MCF 10A (cell line): ENCODE data around the genes WDR55, ZMAT2, PCDHA7, PCDHAC1, PCDHB11, TAF7, PCDHGB1 and PCDHGA12.

GRCh38 chr5:140609082-140609629 lies 23.8 kb downstream of the CD14 start:
- PRO-cap, result bidirectional peak, plus-strand start at chr5:140609374, minus-strand start at chr5:140609277
- RRBS, result no CpG with 5 or more reads among the region's 6 CpGs

GRCh38 chr5:140632886-140633034 lies 215 bp downstream of the CD14 start:
- PRO-cap, result no peak
- RRBS, result no CpG with 5 or more reads among the region's 10 CpGs

DNA sequence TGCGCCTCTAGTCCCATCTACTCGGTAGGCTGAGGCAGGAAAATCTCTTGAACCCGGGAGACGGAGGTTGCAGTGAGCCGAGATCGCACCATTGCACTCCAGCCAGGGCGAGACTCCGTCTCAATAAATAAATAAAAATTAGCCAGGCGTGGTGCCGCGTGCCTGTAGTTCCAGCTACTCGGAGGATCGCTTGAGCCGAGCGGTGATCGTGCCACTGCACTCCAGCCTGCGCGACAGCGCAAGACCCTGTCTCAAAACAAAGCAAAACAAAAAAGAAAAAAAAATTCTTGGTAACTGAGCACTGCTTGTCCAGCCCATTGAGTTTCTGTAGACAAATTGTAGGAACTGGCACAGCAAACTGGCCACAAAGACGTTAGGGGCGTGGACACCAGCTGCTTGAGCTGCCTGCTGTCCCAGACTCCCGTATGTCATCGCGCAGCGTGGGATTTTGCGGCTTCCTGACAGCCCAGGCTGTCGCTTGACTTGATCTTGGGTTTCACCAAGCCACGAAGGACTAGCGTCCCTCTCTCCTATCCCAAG lies 608 bp upstream of the WDR55 start:
- PRO-cap, result no peak
- RRBS, result no CpG with 5 or more reads among the region's 29 CpGs

- PRO-cap, result bidirectional peak, plus-strand start at chr5:140664853, minus-strand start at chr5:140664752
- RRBS, result under 1% methylated on average over 8 of the region's 50 CpGs
These were observed at the start of gene WDR55 for GRCh38 chr5:140664566-140665282. Gene WDR55 (plus strand): TSS chr5:140664904.

DNA sequence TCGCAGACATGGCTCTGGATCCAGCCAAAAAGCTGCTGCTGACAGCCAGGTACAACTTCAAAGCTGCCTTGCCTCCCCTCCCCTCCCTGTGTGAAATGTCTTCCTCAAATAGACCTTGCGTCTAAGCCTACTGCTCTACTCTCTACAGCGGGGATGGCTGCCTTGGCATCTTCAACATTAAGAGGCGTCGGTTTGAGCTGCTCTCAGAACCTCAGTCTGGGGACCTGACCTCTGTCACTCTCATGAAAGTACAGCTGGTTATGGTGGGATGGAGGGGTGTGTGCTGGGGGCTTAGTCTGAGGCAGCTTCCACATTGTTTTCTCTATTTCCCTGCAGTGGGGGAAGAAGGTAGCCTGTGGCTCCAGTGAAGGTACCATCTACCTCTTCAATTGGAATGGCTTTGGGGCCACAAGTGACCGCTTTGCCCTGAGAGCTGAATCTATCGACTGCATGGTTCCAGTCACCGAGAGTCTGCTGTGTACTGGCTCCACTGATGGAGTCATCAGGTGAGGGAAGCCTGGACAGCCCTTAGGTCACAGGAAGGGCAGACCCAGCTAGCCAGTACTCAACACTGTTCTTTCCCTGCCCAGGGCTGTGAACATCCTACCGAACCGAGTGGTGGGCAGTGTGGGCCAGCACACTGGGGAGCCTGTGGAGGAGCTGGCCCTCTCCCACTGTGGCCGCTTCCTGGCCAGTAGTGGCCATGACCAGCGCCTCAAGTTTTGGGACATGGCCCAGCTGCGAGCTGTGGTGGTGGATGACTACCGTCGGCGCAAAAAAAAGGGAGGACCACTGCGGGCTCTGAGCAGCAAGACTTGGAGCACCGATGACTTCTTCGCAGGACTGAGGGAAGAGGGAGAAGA lies 4.3 kb downstream of the WDR55 start:
- PRO-cap, result no peak
- RRBS, result no CpG with 5 or more reads among the region's 19 CpGs

GRCh38 chr5:140699784-140701121 lies at the start of gene ZMAT2:
Gene ZMAT2 (plus strand): TSS chr5:140700447.
- PRO-cap, result bidirectional peak, plus-strand start at chr5:140700447, minus-strand start at chr5:140700272; bidirectional peak, plus-strand start at chr5:140701066, minus-strand start at chr5:140701017
- RRBS, result no CpG with 5 or more reads among the region's 52 CpGs

DNA sequence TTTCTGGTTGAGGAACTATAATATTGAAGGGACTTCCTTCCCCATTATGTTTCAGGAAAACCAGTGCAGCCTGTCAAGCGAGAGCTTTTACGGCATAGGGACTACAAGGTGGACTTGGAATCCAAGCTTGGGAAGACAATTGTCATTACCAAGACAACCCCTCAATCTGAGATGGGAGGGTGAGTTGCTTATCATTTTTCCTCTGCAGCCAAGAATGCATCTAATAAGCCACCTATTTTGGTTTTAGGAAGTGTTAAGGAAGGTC lies 1.6 kb downstream of the ZMAT2 start:
- PRO-cap, result no peak
- RRBS, result no CpG with 5 or more reads among the region's 2 CpGs

- PRO-cap, result no peak
- RRBS, result no CpG with 5 or more reads among the region's 9 CpGs
These were observed at the start of gene PCDHA7 for GRCh38 chr5:140834020-140834399. Gene PCDHA7 (plus strand): TSS chr5:140834269.

GRCh38 chr5:140925858-140927175 lies at the start of gene PCDHAC1:
Gene PCDHAC1 (plus strand): TSS chr5:140926299.
- PRO-cap, result bidirectional peak, plus-strand start at chr5:140926338, minus-strand start at chr5:140926285; bidirectional peak, plus-strand start at chr5:140926718, minus-strand start at chr5:140926608
- RRBS, result under 1% methylated on average over 28 of the region's 108 CpGs

- PRO-cap, result no peak
- RRBS, result no CpG with 5 or more reads among the region's 6 CpGs
These were observed 21.8 kb downstream of the PCDHAC2 start for GRCh38 chr5:140987909-140988559.

GRCh38 chr5:141041009-141041595 lies 10.1 kb upstream of the PCDHB1 start:
- PRO-cap, result no peak
- RRBS, result no CpG with 5 or more reads among the region's 18 CpGs

- PRO-cap, result no peak
- RRBS, result 81% methylated on average over 5 of the region's 30 CpGs
These were observed 745 bp downstream of the PCDHB5 start for GRCh38 chr5:141135461-141136440.

GRCh38 chr5:141199306-141199930 lies at the start of gene PCDHB11:
Gene PCDHB11 (plus strand): TSS chr5:141199627.
- PRO-cap, result no peak
- RRBS, result no CpG with 5 or more reads among the region's 13 CpGs

DNA sequence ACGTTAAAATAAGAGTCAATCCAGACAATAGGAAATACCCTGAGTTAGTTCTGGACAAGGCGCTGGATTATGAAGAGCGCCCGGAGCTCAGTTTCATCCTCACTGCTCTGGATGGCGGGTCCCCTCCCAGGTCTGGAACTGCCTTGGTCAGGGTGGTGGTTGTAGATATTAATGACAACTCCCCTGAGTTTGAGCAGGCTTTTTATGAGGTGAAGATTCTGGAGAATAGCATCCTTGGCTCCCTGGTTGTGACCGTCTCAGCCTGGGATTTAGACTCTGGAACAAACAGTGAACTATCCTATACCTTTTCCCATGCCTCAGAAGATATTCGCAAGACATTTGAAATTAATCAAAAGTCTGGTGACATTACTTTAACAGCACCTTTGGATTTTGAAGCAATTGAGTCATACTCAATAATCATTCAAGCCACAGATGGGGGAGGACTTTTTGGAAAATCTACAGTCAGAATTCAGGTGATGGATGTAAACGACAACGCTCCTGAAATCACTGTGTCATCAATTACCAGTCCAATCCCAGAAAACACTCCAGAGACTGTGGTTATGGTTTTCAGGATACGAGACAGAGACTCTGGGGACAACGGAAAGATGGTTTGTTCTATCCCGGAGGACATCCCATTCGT lies 1.0 kb downstream of the PCDHB12 start:
- PRO-cap, result no peak
- RRBS, result no CpG with 5 or more reads among the region's 13 CpGs

DNA sequence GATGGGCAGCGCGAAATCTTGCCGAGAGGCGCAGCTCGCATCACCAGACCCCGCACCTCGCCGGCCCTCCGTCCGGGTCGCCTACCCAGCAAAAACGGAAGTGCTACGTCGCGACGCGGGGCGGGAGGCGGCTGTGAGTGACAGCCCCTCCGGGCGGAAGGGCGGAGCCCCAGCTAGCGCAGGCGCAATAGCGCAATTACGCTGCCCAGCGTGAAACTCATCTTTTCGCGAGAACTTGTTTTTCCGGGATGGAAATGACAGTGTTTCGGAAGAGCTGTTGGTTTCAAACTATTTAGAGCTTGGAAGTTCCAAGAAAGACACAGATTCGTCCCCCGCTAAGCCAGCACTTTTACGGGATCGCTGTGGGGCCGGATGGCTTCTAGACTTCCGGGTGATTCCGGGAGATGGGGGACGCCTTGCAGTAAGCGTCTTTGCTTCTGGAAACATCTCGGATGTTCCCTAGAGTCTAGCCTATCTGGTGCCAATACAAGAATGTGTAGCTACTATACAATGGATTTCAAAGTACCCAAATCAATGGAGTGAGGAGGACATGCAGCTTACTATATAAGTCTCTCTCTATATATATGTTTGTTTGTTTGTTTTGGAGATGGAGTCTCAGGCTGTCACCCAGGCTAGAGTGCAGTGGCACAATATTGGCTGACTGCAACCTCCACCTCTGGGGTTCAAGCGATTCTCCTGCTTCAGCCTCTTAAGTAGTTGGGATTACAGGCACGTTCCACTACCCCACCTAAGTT lies at the start of gene TAF7:
Gene TAF7, minus strand, starts transcription at position 102 of the 755 bp plus-strand sequence.
- PRO-cap, result bidirectional peak, plus-strand start at position 228 of the sequence, minus-strand start at position 97 of the sequence
- RRBS, result under 1% methylated on average over 23 of the region's 43 CpGs

DNA sequence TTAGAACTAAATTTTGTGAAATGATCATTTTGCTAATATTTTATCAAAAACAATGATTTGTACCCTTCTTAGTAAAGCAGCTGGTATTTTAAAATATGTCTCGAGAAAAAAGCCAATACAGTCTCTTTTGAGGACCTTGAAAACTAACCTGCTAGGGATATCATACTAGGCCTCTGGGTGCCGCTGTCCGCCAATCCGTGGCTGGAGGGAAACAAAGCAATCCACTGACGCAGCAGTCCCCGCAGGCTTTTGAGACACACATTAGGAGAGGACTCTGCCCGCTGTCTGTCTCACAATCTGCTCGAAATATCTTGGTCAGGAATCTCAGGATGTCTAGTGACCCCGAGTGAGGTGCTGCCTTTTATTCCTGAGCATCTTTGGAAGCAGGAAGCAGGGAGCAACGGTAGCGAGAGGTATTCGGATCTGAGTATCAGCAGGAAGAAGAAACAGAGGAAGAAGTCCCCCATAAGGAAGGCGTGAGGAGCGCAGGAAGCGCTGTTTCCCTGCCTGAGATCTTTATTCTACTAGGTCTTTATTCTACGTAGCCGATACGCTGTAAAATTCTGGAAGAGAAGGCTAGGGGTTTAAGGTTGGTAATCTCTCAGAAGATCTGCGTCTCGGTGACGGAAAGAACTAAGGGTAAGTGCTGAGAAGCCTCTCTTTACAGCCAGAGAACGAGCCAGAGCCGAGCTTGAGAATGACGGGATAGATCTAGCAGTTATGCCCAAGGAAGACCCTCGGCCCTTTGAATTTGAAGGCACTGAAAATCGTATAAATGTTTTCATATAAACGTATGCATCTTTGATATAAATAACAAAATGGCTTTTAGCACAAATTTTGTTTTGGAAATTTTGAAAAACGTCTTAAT lies 4.1 kb upstream of the PCDHGA1 start:
- PRO-cap, result no peak
- RRBS, result no CpG with 5 or more reads among the region's 28 CpGs

- PRO-cap, result unidirectional peak, plus-strand start at chr5:141350090
- RRBS, result no CpG with 5 or more reads among the region's 29 CpGs
These were observed at the start of gene PCDHGB1 for GRCh38 chr5:141349797-141350594. Gene PCDHGB1 (plus strand): TSS chr5:141350099.

- PRO-cap, result no peak
- RRBS, result 56% methylated on average over 3 of the region's 26 CpGs
These were observed 922 bp downstream of the PCDHGA10 start for GRCh38 chr5:141413582-141414235.

DNA sequence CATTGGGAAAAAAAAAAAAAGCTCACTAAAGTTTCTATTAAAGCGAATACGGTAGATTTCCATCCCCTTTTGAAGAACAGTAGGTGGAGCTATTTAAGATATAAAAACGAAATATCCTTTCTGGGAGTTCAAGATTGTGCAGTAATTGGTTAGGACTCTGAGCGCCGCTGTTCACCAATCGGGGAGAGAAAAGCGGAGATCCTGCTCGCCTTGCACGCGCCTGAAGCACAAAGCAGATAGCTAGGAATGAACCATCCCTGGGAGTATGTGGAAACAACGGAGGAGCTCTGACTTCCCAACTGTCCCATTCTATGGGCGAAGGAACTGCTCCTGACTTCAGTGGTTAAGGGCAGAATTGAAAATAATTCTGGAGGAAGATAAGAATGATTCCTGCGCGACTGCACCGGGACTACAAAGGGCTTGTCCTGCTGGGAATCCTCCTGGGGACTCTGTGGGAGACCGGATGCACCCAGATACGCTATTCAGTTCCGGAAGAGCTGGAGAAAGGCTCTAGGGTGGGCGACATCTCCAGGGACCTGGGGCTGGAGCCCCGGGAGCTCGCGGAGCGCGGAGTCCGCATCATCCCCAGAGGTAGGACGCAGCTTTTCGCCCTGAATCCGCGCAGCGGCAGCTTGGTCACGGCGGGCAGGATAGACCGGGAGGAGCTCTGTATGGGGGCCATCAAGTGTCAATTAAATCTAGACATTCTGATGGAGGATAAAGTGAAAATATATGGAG lies at the start of gene PCDHGA12:
Gene PCDHGA12, plus strand, starts transcription at position 131 of the 738 bp plus-strand sequence.
- PRO-cap, result no peak
- RRBS, result 59% methylated on average over 4 of the region's 33 CpGs

DNA sequence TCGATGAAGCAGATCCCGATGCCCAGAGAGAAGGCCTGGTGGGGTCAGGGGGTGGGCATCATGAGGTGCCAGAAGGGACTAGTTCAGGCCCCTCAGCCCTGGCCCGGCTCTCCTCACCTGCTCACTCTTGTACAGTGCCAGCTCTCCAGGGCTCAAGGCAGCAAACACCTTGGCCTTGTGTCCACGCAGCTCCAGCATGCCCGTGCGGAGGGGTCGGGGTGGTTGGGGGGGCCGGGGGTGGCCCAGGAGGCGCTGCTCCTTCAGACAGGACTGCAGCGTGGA lies 9.5 kb downstream of the ARAP3 start:
- PRO-cap, result no peak
- RRBS, result no CpG with 5 or more reads among the region's 10 CpGs